Daoy (cell line): ENCODE measurements around a stretch of chr2.

DNA sequence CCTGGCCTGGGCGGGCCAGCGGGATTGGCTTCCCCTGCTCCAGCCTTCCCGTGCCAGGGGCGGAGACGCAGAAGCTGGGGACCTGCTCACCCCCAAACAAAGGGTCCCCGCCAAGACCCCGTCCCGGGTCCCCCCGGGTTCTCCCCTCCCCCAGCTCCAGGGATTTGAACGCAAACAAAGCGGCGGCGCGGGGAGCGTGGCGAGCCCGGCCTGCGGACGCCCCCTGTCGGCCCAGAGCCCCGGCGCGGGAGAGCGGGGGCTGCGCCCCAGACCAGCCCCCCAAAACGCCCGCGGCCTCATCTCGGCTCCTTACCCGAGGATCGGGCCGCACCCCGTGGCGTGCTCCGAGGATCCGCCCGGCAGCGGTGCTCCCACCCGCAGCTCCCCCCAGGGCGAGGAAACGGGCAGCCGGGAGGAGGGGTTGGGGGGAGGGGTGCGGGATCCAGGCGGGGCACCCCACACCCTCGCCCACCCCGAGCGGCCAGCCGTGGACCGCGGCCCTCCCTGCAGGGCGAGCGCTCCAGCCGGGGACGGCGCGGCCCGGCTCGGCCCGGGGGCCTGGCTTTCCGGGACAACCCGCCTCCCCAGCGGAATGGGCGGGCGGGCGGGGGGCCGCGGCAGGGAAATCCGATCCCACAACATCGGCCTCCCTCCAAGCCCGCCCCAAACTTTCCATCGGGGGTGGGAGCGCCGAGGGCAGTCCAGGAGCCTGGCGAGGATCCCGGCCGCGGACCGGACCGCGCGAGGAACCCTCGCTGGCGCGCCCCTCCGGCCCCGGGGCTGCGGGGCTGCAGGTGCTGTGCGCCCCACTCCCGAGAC lies 797 bp downstream of the SEMA4C start:
- RAMPAGE, long total RNA = no peak

DNA sequence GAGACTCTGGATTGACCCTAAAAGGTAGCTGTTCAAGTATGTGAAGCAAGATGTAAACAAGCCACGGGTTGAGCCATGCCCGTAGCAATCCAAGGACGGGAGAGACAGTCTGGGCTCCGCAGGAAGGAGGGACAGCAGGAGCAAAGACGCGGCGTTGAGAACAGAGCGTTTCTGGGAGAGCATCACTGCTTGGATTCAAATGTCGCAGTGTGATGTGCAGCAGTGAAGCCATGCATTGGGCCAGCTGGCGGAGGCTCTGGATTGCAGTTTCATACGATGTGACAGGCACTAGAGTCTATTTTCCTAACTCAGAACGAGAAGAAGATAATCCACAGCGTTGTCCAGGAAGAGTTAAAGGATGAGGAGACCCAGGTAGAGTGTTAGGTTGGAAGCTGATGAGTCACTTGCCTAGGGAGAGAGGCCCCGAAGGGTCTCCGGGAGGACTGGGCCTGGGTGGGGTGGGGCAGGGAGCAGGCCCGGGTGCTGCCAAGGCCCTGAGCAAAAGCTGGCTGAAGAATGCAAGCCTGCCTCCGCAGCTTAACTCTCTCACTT lies 17.6 kb upstream of the SEMA4C start:
- RAMPAGE, long total RNA = no peak

DNA sequence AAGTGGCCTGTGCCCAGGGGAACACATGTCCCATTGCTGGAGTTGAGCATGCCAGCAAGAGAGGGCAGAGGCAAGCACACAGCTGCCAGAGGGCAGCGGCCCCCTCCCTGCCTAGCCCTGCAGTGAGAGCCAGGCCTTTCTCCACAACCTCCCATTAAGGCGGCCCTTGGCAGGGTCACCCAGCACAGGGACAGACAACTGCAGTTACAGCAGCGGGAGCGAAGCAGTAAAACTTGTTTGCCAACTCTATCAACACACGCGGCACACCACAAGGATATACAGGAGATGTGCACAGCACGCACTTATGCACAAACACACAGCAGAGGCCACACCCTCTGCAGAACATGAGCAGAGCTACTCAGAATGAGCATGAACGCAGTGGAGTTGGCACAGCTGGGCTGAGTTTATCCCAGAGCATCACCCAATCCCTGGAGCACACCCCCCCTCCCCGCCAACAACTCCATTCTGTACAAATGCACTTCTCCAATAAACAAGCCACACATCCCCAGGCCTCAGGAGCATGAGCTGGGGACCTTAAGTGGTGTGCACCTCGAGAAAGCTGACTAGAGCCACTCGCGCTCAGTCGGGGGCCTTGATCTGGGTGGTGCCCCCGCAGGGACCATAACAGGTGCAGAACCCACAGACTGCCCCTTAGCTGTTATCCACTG lies 18.7 kb upstream of the SEMA4C start:
- RAMPAGE, long total RNA = no peak

DNA sequence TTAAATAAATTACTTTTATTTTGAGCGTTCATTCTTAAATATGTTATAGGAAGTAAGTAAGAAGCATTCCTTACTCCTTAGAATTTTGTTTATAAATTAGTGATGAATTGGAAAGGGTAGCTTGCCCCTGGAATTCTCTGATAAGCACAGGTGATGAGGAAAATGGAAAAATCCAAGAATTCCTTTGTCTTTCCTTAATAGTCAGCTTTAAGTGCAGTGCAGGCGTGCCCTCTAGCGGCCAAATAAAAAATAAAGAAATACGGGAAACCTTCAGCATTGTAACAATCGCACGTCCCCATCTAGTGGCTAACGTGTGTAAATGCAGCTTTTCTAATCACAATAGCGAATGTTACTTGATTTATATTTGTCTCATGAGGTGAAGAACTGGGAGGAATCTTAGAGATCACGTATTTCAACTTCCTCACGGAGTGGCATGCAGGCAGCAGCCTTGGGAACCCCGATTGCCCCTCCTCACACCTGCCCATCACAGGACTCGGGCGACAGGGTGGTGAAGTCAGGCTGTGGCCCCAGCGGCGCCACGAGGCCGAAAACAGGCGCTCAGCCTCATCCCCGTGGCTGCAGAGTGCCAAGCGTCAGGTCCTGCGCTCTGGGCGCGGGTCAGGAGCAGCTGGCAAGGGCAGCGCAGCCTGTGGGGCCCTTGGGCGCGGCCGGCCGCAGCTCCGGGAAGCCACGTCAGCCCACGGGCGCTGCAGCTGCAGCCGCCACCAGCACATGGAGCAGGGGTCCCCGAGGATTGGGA lies 571 bp upstream of the ANKRD36 start:
- RAMPAGE, long total RNA = no peak

- RAMPAGE, long total RNA = no peak
Measured at GRCh38 chr2:97302925-97303216, 189.9 kb downstream of the ANKRD36 start.

GRCh38 chr2:97558393-97559197 lies 31.1 kb downstream of the ANKRD36B start:
- RAMPAGE, long total RNA = no peak

GRCh38 chr2:97757080-97757538 lies 43.7 kb downstream of the ZAP70 start:
- RAMPAGE, long total RNA = no peak

DNA sequence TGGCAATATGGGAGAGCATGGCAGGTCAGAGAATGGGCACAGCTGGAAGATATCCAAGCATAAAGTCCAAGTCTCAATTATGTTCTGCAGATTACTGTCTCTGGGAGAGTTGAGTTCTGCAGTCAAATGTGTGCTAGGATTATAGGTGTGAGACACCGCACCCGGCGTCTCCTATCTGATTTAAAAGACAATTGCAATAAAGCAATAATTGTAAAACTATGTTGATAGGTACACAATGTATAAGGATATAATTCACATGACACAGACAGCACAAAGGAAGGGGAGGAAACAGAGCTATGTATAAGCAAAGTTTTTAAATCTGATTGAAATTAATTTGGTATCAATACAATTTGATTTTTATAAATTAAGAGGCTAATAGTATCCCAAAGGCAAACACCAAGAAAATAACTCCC lies 21.6 kb upstream of the TMEM131 start:
- RAMPAGE, long total RNA = no peak

GRCh38 chr2:98294145-98294779 lies 52.0 kb upstream of the CNGA3 start:
- RAMPAGE, long total RNA = no peak

GRCh38 chr2:98445623-98446794 lies 1.4 kb downstream of the INPP4A start:
- RAMPAGE, long total RNA = no peak

- RAMPAGE, long total RNA = no peak
Measured at GRCh38 chr2:98463606-98464510, 19.2 kb downstream of the INPP4A start.

GRCh38 chr2:98483044-98483704 lies 38.5 kb downstream of the INPP4A start:
- RAMPAGE, long total RNA = no peak

- RAMPAGE, long total RNA = no peak
Measured at GRCh38 chr2:98508629-98509118, 64.0 kb downstream of the INPP4A start.

DNA sequence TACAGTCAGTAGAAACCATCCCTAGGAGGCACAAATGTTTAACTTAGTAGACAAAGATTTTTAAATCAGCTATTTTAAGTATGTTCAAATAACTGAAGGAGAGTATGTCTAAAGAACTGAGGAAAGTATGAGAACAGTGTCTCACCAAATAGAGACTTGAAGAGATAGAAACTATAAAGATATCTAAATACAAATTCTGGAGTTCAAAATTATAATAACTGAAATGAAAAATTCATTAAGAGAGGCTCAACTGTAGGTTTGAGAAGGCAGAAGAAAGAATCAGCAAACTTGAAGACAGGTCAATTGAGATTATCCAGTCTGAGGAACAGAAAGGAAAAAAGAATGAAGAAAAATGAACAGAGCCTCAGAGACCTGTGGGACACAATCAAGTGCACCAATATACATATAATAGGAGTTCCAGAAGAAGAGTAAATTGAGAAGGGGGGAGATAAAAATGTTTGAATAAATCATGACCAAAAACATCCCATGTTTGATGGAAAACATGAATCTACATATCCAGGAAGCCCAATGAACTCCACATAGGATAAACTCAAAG lies 80.2 kb downstream of the COA5 start:
- RAMPAGE, long total RNA = no peak

DNA sequence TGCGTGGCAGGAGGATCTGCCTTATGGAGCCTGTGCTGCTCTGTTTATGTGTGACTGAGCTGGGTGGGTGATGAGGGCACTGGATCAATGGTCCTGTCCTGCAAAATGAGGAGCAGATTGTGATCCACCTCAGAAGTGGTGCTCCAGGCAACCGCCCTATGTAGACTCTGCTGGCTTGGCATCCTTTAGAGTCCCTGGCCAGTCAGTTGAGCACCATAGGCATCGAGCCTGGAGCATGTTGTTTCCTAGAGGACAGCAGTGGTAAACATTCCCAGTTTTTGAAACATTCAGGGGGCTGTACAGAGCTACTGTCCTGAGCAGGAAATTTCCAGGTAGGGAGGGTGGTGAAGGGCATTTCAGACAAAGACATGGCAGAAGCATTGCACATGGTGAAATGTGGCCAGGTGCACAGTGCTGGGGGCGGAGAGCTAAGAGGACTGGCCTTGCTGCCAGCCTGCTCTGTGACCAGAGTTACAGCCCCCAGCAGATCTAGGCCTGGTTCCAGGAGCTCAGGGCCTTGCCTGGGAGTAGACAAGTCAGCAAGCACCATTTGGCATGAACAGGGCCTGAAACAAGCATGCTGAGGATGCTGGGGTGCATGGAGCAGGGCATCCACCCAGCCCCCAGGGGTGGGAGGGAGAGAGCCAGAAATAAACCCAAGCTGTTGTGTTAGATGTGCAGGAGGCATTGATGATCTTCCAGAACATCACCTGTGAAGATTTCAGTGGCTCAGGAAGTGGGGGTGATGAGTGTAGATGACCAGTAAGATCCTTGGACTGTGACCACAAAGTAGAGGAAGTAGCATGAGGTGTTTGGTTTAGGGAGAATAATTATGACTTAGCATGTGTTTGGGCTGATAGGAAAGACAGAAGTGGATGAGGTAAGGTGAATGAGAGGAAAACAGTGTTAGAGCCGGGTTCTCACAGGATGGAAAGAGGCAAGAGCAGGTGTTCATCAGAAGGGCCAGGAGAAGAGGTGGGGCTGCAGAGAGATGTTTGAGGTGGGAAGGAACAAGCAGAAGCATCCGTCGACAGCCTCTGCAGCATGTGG lies 61.2 kb downstream of the COA5 start:
- RAMPAGE, long total RNA = no peak

DNA sequence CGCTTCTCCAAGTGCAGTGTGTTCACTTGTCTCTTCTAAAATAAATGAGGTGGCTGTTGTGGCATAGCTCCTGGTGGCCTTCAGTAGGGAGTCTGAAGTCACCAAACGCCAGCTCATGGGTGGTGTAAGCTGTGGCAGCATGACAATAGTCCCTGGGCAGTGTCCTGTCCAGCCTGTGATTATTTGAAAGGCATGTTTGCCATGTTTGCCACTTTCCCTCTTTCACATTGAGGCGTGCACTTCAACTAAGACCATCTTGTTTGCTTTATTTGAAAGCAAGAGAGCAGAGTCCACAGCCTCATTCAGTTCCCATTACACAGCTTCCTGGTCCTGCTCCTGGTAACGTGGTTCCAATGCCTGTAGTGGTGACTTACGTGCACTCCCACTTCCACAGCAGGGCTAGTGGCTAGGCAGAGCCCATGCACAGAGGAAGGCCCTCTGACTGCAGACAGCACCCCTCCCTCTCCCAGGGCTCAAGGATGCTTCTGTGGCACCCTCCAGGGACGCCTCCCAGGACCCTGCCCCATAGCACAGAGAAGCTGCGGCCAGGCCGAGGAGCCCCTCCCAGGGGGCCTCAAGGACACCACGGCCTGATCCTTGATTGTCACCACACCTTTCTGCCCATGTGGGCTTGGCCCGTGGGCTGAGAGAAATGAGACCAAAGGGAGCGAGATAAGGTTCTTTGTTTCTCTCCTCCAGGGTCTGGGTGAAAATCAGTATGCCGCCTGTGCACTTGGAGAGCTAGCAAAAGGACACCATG lies 24.2 kb downstream of the COA5 start:
- RAMPAGE, long total RNA = no peak

- RAMPAGE, long total RNA = no peak
Measured at GRCh38 chr2:98702012-98702730, 28.8 kb downstream of the MGAT4A start.

GRCh38 chr2:98718312-98718805 lies 12.6 kb downstream of the MGAT4A start:
- RAMPAGE, long total RNA = no peak

- RAMPAGE, long total RNA = no peak
Measured at GRCh38 chr2:98732462-98732742, 1.5 kb upstream of the MGAT4A start.

GRCh38 chr2:98868450-98868826 lies 67.6 kb downstream of the CRACDL start:
- RAMPAGE, long total RNA = no peak